AG08470 (cell line): ENCODE results near the genes PIP4K2C and USP15.

DNA sequence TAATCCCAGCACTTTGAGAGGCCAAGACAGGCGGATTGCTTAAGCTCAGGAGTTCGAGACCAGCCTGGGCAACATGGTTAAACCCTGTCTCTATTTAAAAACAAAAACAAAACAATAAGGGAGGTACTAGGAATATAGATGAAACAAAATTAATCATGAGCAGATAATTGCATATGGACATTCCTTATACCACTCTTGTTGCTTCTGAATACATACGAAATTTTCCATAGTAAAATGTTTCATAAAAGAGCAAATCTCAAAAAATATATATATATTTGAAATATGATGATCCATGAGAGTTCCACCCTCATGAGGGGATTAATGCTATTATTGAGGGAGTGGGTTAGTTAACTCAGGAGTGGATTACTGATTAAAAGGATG is 22.4 kb downstream of the R3HDM2 start:
- RRBS: no CpG with 5 or more reads among the region's 3 CpGs

- RRBS: no CpG with 5 or more reads among the region's 13 CpGs
Measured at GRCh38 chr12:57451896-57453167, 2.8 kb upstream of the INHBE start.

- RRBS: 5% methylated on average over 7 of the region's 68 CpGs
Measured at GRCh38 chr12:57475646-57476655, 3.7 kb downstream of the ARHGAP9 start.

DNA sequence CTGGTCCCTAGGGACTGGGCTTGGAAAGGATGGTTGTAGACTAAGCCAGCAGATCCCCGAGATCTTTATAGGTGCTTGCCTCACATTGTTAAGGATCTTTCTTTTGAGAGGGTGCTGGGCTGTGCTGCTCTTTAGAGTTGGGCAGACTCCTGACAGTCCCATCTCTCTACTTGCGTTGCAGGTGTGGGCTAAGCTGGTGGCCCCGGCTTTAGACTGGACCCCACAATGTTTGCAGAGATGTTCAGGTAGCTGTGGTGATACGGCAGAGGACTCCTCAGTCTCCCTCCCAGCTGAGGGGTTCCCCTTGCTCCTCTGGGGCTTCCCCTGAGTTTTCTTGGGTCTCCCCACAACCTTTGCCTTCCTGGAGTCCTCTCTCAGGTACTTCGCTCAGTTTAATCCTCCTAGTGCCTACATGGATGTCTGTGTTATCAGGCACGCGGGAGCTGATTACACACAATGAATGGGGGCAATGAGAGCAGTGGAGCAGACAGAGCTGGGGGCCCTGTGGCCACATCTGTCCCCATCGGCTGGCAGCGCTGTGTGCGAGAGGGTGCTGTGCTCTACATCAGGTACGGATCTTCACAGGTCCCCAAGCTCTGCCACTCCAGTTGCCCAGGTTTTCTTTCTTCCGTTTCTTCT is 1.3 kb downstream of the MBD6 start:
- RRBS: no CpG with 5 or more reads among the region's 12 CpGs

DNA sequence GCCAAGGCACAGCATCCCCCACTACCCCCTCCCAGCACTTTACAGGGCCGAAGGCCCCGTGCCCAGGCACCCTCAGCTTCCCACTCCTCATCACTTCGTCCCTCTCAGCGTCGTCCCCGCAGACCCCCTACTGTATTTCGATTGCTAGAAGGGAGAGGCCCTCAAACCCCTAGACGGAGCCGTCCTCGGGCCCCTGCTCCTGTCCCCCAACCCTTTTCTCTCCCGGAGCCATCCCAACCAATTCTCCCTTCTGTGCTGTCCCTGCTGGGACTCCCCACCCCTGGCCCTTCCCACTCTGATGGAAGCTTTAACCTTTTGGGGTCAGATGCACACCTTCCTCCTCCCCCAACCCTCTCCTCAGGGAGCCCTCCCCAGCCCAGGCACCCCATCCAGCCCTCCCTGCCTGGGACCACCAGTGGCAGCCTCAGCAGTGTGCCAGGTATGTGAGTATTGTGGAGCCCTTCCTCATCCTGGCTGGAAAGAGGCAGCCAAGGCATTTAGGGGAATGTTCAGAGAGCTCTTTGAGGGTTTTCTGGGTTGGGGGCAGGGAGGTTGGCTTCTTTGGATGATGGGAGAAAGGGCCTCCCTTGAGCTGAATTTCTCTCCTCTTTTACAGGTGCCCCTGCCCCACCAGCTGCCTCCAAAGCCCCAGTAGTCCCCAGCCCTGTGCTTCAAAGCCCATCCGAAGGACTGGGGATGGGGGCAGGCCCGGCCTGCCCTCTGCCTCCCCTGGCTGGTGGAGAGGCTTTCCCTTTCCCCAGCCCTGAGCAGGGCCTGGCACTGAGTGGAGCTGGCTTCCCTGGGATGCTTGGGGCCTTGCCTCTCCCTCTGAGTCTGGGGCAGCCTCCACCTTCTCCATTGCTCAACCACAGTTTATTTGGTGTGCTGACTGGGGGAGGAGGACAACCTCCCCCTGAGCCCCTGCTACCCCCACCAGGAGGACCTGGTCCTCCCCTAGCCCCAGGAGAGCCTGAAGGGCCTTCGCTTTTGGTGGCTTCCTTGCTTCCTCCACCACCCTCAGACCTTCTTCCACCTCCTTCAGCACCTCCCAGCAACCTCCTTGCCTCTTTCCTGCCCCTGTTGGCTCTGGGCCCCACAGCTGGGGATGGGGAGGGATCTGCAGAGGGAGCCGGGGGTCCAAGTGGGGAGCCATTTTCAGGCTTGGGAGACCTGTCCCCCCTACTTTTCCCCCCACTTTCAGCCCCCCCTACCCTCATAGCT is 3.7 kb downstream of the MBD6 start:
- RRBS: no CpG with 5 or more reads among the region's 15 CpGs

DNA sequence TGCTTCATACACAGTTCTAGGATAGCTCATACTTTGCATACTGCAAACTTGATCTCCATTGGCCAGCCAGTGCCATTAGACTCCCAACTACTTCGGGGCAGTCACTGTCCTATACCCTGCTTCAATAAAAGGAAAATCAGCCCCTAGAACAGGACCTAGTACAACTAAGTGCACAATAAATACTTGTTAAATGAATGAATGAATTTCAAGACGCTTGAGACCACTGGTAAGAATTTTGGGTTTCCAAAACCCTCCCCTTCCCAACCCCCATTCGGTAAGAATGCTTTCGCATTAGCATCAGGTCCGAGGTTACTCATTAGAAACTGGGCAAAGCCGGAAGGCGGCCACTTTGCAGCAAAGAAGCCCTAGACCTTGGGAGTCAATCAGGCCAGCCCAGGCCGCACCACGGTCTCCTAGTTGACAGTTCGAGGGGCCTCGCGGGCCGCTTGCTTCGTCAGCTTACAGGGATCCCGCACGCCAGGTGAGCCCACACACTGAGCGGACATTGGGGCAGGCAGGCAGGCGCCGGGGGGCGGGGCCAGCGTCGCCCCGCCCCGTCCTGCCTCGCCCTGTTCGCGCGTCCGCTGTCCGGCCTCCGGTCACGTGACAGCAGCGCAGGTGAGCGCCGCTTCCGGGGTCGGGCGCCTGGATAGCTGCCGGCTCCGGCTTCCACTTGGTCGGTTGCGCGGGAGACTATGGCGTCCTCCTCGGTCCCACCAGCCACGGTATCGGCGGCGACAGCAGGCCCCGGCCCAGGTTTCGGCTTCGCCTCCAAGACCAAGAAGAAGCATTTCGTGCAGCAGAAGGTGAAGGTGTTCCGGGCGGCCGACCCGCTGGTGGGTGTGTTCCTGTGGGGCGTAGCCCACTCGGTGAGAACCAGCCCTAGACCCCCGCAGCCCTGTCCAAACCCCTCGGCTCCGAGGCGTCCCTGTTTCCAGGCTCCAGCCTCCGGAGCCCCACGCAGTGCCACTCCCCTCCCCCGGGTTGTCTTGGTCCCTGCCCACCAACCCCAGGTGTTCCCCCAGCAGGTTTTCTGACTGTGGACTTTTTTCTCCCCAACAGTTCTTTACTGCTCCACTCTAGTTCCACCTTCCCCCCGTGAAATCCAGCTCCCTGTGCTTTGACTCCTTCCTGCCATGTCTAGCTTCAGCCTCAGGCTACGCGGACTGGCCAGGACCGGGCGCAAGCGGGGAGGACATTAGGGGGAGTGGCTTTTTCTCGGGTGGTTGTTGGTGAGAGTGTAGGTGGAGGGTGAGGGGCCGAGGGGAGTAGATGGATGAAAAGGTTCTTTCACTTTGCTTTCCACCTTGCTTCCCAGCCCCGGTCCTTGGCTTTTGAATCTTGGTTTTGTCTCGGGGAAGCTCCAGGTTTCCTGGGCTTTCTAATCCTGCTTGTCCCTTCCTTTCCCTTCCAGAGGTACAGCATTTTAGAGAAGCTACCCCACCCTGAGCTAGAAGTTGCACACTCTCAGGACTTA is at the start of gene PIP4K2C:
Gene PIP4K2C, plus strand, starts transcription at position 598 of the 1,477 bp plus-strand sequence.
- RRBS: 1% methylated on average over 25 of the region's 76 CpGs

GRCh38 chr12:57615574-57616032 is 4.4 kb downstream of the ARHGEF25 start:
- RRBS: no CpG with 5 or more reads among the region's 9 CpGs

GRCh38 chr12:57765869-57766956 is 665 bp downstream of the CYP27B1 start:
- RRBS: 7% methylated on average over 7 of the region's 61 CpGs

DNA sequence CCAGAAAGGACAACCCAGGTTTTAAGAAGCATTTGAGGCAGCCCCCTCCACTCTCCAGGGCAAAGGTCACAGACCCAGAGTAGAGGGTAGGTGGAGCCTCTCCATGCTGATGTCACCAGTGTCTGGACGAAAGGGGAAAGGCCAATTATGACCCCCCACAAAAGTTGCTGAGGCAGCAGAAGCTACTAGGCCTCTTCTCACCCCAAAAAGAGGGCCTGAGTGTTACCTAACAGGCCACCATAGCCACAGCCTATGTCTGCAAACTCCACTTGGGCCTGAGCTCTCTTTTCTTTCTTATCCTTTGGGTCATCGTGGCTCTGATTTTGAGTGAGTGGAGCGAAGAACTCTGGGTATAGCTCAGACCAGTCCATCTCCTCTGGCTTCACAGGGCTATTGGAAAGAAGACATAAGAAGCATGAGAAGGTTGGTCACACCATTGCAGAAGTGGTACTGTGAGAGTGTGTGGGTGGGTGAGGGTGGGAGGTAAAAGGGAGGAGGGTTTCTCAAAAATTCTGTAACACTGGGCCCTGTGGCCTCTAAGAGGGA is 964 bp downstream of the METTL1 start:
- RRBS: no CpG with 5 or more reads among the region's 3 CpGs

- RRBS: no CpG with 5 or more reads among the region's 10 CpGs
Measured at GRCh38 chr12:57829152-57829772, 10.7 kb upstream of the AVIL start.

DNA sequence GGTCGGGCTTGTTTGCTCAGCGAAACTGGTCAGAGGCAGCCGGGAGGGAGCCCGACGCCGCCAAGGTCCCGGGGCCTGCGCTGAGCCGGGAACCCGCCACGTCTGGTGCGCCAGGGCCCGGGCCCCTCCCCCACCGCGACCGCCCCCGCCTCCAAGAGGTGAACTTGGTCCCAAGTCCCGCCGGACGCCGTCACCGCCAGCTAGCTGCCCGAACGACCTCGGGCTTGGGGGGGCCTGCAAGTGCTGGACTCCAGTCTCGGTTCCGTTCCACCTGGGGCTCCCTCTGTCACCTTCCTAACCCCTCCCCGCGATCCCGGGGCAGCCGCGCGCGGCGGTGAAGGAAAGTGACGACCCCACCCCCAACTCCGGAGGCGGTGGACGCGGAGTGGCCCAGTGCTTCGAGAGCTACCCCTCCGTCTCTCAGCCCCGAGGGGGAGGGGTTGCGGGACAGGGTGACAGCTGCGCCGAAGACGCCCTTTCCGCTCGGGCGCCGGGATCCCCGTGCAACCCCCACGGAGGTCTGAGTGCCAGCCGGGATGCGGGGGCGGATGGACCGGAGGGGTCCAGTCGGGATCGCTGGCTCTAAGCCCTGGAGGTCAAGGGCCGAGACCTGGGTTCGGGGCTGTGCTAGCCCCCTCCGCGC is 719 bp downstream of the CTDSP2 start:
- RRBS: 2% methylated on average over 24 of the region's 63 CpGs

- RRBS: 32% methylated on average over 2 of the region's 12 CpGs
Measured at GRCh38 chr12:58949615-58950814, 29.7 kb upstream of the LRIG3 start.

- RRBS: no CpG with 5 or more reads among the region's 4 CpGs
Measured at GRCh38 chr12:62098109-62098579, 94.4 kb downstream of the TAFA2 start.

- RRBS: 2% methylated on average over 7 of the region's 65 CpGs
Measured at GRCh38 chr12:62259606-62260575, at the start of gene USP15. Gene USP15, plus strand, starts transcription at chr12:62260404.

GRCh38 chr12:62481634-62482449 is 15.2 kb downstream of the MON2 start:
- RRBS: no CpG with 5 or more reads among the region's 4 CpGs

DNA sequence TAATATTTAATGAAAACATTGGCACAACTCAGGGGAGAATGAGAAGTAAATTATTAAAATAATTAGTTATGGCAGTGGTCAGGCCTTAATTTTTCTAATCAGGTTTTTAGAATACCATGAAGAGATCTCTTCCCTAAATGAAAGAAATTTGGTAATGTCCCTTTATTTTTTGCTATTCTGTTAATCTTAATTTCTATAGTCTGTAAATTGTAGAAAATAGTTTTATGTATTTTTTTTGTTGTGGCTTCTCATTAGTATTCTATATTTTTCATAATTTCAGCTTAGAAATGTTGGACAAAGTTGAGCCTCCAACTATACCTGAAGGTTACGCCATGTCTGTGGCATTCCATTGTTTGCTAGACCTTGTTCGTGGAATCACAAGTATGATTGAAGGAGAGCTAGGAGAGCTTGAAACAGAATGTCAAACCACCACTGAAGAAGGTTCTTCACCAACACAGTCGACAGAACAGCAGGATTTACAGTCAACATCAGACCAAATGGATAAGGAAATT is 65.6 kb downstream of the MON2 start:
- RRBS: no CpG with 5 or more reads among the region's 3 CpGs

- RRBS: no CpG with 5 or more reads among the region's 10 CpGs
Measured at GRCh38 chr12:62676525-62676976, 209.9 kb downstream of the MON2 start.

GRCh38 chr12:62679677-62679940 is 213.0 kb downstream of the MON2 start:
- RRBS: 100% methylated on average over 1 of the region's 3 CpGs

- RRBS: 6% methylated on average over 3 of the region's 25 CpGs
Measured at GRCh38 chr12:62933121-62933821, 1.7 kb downstream of the PPM1H start.

DNA sequence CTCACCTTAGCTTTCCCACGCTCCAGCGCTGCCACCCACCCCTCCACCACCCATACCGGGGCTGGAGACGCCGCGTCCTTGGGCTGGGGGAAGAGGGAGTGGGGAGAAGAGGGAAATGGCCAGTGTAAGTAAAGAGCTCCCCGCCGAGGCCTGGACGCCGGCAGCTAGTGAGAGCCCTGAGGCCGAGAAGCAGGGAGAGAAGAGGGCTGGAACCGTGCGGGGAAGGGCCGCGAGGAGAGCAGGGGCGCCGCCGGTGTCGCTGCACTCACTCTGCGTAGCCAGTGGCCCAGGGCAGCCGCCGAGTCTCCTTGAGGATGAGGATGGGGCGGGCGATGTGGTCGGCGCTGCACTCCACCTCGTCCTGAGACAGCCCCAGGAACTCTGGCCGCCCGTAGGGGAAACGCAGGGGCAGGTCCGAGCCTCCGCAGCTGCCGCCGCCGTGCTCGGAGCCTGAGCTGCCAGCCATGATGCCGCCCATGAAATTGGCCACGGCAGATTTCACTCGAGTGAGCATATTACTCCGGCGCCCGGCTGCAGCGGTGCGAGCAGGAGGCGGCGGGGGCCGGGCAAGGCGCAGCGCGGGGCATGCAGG is 631 bp downstream of the PPM1H start:
- RRBS: under 1% methylated on average over 25 of the region's 50 CpGs